M059J (cell line): ENCODE data around the genes SETDB2 and ARL11.

DNA sequence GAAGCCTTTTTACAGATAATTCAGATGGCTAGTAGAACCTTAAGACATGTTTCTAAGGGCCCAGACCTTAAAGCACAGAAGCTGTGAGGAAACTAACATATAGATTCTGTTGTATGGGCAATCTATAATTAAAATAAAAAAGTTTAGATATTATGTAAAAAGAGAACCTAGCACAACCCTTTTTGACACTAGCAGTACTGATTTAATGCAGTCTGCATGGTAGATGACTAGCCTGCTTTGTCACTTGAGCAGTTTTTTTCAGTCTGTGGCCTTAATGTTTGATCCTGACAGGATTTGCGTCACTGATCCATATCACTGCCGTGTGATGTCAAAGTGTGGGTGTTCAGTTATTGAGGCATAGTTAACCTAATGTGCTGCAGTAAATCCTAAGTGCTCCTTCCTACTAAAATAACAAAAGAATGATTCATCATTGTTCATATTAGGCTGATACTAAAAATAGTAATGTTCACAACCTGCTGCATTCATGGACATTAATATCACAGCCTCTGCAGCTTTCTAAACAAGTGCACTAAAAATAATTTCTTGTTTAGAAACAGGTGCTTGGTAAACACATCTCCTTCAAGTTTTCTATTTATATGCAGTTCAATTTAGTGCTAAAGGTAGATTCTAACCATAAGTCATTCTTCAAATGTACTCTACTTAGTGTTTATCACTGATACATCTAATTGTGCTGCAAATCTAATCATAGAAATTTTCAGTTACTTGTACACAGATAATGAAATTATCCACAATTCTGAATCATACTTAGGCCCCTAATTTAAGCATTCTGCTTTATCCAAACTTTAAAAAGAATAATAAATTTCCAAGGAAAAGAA lies 121.9 kb upstream of the MLNR start:
- RAMPAGE, long total RNA, result no peak

DNA sequence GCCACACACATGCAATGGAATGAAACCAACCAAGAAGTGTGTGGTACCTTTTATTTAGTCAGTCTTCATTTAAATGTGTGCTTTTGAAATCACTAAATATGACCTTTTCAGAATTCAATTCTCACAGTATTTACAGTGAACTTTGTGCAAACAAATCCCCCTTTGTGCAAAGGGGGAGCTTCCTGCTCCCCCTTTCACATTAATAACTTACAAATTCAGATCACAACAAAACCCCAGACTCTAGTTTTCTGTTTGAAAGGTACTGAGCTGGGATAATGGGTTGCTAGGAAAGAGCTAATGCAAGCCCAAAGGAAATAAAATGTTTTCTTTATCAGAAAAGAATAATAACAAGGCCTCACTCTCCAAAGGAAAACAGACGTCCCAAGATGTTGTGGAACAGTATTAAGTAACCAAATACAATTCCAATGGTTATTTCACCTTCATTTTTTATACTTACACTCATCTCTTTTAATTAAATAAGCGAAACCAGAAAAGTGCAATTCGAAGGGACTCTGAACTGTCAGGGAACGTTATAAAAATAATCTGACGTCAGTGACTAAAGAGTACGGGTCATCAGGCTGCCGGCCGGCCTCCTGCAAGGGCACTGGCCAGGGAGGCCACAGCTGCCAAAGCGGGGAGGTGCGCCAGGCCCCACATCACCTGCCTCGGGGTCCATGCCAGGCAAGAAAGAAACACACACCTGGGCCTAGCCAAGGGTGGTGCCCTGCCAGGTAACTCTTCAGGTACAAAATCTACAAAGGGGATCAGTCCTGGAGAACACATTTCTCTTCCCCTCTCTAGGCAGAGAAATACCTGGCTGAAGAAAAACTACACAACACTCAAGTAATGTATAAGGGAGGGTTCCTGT lies 61.1 kb downstream of the CDADC1 start:
- RAMPAGE, long total RNA, result no peak

DNA sequence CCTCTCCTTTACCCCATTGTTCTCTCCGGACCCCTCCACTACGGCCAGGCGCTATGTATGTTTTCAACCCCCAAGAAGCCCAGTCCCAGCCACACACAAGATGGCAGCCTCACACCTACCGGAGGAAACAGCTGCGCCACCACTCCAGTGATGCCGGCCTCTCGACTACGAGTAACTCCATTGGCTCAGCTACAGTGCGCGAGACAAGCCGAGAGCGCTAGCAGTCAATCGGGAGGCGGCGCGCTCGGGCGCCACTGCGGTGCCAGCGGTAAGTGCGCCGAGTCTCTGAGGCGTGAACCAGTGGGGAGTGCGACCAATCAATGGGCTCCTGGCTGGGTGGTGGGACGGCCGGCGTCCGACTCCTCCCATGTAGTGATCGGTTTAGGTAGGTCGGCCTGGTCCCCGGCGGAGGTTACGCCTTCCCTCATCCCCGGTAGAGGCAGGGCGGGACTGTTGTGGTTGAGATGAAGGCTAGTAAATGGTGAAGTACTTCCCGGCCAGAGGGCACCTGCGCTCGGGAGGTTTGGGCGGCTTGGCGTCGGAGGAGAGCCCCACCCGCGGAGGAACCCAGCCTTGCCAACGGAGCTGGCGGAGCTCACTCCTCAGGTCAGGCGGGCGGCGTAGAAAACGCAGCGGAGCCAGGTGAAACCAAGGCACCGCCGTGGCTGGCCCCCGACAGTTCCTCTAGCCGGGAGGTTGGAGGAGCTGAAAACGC lies at the start of gene SETDB2:
Gene SETDB2 (plus strand): TSS at position 408 of the 715 bp plus-strand sequence.
- RAMPAGE, long total RNA, result no peak

GRCh38 chr13:49628152-49628727 lies at the start of gene ARL11:
Gene ARL11 (plus strand): TSS chr13:49628507.
- RAMPAGE, long total RNA, result no peak

DNA sequence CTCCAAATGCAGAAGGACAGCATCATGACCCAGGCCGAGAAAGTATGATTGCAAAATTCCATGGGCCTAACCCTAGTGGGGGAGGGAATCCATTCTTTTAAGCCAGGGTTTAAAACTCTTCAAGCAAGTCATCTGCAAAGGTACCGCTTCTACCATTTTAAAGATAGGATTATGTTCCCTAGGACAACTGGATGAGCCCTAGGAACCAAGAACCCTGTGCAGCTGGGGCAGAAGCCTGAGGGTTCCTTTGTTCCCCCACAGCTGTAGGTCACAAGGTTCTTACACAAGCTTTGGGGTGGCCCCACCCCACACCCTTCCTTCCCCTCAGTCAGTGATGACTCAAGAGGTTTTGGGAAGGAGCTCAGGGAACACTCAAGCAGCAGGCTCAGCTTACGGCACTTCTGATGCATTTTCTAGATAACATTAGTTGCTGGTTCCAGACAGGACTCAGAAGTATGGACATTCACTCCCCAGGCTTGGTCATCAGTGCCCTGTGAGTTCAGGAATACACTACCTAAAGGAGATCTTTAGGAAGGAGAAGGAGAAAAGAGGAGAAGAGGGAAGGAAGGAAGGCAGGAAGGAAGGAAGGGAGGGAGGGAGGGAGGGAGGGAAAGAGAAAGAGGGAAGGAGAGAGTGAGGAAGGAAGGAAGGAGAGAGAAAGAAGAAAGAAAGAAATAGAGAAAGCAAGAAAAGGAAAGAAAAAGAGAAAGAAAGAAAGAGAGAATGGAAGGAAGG lies 13.7 kb downstream of the ARL11 start:
- RAMPAGE, long total RNA, result no peak

- RAMPAGE, long total RNA, result no peak
Measured at GRCh38 chr13:49995506-49996073, 1.3 kb upstream of the TRIM13 start.

GRCh38 chr13:50015606-50016529 lies 624 bp downstream of the KCNRG start:
- RAMPAGE, long total RNA, result no peak

- RAMPAGE, long total RNA, result no peak
Measured at GRCh38 chr13:50124953-50125442, 109.8 kb downstream of the KCNRG start.

DNA sequence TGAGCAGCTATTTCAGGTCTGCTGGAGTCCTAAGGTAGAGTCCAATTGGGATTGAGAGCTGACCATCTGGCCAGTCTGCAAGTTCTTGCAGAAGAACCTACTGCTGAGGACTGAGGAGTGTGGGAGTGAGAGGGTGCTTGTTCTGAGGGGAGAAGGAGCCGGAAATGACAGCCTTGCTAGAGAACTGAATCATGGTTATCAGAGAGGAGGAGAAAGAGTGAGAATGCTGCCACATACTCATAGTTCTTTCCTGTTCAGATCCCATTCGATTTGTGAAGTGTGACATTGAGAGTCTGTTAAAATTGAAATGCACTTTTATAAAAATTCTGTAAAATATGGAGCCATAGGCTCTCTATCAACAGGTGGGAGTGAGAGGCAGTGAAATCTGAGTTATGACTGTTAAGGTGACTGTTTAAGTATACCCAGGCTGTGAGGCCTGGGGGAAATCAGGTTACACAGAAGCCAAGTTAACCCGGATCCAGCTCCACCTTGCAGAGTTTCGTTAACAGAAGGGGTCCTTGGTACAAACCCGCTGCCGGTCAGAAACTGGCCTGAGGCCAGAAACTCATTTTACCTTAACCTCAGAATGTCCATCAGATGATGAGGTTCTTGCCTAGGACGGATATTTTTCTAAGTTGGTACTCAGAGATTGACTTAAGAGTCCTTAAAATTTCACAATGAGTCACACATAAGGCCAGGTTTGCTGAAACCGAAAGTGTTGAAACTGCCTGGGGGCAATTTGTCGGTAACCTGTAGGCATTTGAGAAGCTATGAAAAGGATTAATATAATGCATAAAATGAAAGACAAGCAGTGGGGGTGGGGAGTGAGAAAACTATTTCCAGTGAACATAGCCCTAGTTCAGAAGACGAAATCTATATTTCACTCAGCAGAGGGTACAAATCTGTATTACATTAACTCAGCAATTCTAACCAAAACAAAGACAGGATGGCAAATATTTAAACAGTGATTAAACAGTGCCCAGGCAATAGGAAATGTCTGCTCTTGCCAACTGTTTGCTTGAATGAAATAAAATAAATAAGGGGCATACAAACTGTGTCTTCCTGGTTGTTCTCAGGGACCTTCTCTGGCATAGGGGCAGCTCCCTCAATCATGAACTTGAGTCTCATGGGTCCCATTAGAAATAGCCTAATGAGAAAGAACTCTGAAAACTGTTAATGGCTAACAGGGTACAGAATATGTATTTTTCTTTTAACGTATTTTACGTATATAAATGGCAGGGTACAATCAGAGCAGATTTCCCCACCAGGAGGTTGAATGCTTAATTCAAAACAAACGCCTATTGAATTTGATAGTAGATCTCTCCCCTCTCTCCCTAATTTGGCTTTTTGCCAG lies 350.6 kb downstream of the KCNRG start:
- RAMPAGE, long total RNA, result no peak

DNA sequence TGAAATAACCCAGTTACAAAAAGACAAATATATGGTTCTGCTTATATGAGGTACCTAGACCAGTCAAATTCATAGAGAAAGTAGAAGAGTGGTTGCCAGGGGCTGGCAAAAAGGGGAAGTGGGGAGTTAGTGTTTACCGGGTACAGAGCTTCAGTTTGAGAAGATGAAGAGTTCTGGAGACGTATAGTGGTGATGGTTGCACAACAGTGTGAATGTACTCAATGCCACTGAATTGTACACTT lies 355.1 kb downstream of the KCNRG start:
- RAMPAGE, long total RNA, result no peak

GRCh38 chr13:50421163-50421384 lies 405.8 kb downstream of the KCNRG start:
- RAMPAGE, long total RNA, result no peak

DNA sequence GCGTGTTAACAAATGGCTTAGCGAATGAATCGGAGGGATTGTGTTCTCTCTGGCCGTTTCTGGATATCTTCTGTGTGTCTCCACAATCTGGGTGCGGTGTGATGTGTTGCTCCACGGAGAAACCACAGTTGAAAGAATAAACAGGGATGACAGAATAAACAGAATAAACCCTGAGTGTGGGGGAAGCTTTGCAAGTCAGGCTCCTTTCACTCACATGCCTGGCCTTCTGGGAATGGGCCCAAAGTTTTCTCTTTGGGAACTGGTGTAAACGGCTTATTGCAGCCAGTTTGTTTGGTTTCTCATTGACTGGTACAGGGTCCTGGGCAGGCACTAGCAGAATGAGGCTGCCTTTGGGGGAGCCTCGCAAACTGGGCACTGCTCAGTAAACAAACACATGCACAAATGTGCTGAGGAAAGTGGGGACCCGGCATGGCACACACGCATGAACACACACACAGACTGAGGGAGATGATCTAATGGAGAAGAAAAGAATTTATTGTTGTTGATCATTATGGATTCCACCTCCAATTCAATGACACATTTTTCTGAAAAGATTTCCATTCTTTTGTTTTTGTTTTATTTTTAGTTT lies 324.6 kb downstream of the DLEU7 start:
- RAMPAGE, long total RNA, result no peak

DNA sequence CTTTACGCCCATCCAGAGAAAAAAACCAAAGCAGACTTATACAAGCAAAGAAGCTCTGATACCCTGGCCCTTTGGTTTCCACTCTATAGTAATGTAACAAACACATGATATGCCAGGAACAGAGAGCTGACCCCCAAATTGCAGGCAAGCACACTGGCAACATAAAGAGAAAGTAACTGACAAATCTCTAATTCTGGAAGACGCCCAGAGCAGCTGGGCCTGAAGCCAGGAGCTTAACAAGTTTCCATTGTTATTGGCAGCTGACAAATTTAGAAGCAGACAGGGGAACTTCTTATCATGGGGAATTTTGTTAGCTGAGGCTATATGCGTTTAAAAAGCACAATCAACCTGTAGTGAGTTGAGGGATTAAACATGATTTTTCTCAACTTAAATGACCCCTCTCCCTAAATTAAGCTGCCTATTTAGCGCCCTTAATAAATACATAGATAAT lies 158.0 kb downstream of the DLEU7 start:
- RAMPAGE, long total RNA, result no peak

- RAMPAGE, long total RNA, result no peak
Measured at GRCh38 chr13:50909907-50910938, 632 bp downstream of the RNASEH2B start.

- RAMPAGE, long total RNA, result no peak
Measured at GRCh38 chr13:51438258-51439081, 14.4 kb downstream of the INTS6 start.

GRCh38 chr13:51557808-51558437 lies 26.3 kb upstream of the WDFY2 start:
- RAMPAGE, long total RNA, result no peak

DNA sequence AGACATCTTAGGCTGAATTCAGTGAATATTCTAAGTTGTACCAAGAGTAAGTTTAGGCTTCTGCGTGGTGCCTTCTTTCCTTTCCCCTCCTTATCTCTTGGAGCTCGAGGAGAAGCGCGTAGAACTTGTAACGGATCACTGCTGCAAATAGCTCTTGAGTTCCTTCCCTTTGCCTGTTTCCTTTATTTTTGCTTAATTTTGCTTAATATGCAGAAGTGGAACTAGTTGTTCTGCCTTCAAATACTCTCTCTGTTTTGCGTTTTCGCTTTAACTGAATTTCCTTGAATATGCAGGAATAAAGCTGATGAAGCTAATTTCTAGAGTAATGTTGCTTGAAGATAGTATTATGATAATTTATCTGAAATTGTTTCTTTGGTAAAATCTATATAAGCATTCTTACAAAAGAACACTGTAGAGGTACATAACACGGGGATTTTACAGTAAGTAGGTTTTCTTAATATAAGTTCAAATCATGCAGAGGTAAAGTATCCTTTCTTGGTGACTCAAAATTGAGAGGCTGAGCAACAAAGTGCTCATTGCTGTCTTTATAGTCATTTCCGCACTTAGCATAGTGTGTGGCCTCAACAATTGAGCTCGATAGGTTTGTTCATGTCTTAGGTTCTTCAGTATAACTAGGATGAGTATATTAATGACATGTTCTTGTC lies 1.2 kb downstream of the WDFY2 start:
- RAMPAGE, long total RNA, result no peak

- RAMPAGE, long total RNA, result no peak
Measured at GRCh38 chr13:51618738-51619066, 34.4 kb downstream of the WDFY2 start.

DNA sequence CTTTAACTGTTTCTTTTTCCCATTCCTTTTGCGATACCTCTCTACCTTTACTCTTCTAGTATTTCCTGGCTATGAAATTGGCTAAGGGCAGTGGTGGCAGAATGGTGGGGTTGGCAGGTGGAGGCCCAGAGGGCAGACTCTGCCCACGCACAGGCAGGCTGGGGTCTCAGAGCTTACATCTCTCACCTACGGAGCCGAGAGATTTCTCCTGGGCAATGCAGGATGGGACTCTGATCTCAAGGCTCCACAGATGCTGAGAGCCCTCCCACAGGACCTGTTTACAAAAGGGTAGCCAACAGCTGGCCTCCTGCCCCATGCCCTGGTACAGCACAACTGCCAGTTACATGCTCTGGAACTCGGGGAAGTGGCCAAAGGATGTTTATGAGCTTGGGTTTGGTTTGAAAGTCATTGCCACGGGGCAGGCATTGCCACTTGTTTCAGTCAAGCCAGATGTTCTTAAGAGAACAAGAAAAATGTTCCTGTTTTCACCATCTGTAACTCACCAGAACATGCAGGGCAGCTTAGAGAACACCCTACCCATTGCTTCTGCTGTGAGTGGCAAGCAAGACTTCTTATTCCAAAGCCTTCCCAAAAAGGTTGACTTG lies 3.5 kb downstream of the DHRS12 start:
- RAMPAGE, long total RNA, result no peak

DNA sequence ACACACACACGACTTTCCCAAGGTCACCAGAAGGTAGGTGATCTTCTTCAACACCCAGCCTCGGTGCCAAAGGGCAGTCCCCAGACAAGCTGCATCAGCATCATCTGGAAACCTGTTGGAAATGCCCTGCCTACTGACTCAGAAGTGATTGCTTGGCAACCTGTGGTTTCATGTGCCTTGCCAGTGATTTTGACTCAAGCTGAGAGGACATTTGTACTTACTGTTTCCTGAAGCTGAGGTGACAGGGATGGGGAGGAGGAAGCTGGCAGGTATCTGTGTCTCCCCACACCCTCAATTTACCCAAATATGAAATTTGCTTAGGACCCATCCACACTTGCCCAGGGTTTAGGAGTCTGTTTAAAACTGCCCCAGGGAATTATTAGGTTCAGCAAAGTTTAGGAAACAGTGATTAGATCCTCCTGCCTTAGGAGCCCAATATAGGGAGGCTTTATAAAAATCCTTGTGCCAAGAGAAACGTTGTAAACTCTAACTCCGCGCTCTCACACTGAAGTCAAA lies 1.7 kb downstream of the DHRS12 start:
- RAMPAGE, long total RNA, result no peak